Measurements from ENCODE around the gene TSHR.

DNA sequence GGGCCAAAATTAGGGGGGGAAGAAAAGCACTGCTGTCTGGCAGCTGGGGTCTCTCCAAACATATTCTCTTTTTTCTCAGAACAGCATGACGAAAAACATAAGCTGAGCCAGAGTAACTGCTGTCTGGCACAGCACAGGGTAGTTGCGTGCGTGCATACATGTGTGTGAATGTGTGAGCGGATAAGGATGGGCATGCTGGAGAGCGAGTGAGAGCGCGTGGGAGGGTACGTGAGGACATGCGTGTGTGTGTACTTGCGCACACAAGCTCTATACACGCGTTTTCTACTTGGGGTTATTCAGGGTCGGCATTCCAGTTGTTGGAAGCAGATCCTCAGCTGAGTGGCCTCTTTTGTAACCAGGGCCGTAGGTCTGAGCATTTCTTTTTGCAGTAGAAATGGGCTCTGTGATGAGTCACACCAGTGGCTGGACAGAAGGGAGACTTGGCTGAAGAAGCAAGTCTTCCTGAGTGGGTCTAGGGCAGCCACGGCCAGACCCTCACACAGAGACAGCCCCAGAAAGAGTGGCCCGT lies 77.9 kb downstream of the LRRC74A start:
- RRBS: no CpG with 5 or more reads among the region's 16 CpGs

DNA sequence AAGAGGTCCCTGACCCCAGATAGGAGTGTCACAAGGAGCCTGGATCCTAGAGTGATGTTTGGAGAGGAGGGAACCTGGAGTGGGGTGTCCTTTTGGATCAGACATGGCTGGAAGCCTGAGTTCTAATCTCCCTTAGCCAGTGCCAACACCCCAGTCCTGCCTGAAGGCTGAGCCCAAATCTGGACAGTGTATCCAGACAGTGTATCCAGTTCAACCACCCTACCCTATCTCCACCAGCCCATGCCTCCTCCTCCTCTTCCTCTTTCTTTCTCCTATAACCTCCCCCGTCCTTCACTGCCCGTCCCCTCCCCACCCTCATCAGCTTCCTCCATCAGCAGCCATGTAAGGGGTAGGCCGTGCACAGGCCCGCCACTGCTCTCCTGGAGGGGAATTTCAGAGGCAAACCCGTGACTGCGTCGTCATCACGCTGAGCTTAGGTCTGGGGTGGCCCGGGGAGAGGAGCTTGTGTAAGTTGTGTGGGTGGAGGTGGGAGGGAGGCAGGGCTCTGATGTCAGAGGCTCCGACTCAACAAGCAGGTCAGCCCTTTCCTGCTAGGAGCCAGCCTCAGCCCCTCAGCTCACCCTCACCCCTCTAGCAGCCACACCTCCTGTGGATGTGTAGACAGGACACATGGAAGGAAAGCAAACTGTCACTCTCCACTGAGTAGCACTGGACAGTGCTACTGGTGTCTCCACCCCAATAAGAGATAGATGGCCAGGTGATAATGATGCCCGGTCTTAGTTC lies 50.7 kb downstream of the IRF2BPL start:
- RRBS: no CpG with 5 or more reads among the region's 11 CpGs

DNA sequence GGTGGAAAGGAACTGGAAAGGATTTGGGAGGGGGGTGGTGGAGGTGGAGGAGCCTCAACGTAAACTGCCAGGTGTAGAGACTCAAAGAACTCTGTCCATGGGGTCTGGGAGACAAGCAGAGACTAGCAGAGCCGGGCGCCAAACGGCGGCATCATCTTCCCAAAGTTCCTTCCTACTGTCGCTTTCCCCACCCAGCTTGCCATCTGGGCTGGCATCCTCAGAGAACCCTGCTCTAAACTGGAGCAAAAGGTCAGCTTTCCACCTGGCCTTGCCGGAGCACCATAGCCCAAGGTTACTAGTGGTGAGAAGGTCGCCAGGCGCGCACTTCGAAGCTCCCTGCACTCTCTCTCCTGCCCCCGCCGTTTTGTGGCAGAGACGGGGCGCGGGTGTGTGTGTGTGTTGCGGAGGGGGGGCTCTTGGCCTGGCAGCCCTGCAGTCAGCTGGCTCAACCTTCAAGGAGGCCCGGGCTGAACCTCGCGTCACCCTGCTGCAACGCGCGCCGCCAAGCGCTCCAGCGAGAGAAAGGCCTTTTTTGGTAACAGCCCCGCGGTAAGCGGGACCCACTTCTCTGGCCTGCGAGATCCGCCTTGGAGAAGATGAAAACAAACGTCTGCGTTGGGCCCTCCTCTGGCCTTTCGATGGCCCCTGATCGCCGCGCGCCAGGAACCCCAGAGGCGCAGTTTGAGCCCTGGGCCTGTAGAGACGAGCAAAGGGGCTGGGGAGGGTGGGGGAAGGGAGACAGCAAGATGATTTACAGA lies 4.2 kb upstream of the IRF2BPL start:
- RRBS: no CpG with 5 or more reads among the region's 40 CpGs

GRCh38 chr14:77099245-77100250 lies 1.5 kb downstream of the CIPC start:
- RRBS: no CpG with 5 or more reads among the region's 9 CpGs

GRCh38 chr14:77101858-77102426 lies 3.9 kb downstream of the CIPC start:
- RRBS: no CpG with 5 or more reads among the region's 8 CpGs

DNA sequence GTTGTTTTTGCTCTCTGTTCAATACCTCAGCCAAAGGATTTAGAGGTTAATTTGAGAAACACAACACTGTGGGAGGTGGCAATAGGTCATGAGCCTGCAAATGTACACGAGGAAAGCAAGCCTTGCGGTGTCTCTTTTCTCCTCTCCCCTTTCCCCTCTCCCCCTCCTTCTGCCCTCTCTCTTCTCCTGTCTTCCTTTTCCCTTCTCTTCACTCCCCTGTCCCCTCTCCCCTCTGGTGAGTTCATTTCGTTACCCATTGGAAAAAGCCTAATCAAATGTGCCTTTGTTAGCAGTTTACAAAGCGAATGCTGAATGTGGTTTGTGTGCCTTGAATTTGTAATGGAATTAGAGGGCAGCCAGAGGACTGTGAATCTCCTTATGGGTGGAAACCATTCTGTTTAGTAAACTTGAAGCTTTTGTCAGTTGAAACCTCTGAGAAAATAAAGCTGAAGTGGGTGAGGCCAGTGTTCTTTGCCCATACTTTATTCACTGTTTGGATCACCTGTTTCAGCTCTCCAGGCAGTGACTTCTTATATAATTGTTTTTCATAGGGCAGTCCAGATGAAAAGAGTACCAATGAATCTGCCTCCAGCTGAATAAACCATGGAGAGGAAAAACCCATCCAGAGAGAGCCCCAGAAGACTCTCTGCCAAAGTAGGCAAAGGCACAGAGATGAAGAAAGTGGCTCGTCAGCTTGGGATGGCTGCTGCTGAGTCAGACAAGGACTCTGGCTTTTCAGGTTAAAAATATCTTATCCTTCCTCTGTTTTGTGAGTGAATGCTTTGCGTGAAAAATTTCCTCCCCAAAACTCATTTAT lies 7.3 kb downstream of the CIPC start:
- RRBS: no CpG with 5 or more reads among the region's 6 CpGs

GRCh38 chr14:77278592-77279191 lies 7.7 kb upstream of the NGB start:
- RRBS: no CpG with 5 or more reads among the region's 11 CpGs

DNA sequence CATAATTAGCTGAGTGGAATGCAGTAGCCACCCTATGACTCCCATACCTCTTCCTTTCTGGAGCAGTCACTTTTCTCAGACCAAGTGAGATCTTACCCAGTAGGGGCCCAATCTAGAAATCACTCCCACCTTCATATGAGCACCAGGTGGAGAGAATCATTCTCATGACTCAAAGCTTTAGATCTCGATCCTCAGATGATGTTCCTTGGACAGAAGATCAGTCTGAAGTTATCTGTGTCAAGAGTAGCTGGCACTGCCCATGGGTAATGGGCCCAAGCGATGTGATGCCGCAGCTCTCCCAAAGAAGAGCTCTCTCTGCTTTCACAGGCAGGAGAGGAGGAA lies 3.9 kb upstream of the NOXRED1 start:
- RRBS: no CpG with 5 or more reads among the region's 3 CpGs

GRCh38 chr14:77456995-77457489 lies 359 bp downstream of the VIPAS39 start:
- RRBS: no CpG with 5 or more reads among the region's 17 CpGs

DNA sequence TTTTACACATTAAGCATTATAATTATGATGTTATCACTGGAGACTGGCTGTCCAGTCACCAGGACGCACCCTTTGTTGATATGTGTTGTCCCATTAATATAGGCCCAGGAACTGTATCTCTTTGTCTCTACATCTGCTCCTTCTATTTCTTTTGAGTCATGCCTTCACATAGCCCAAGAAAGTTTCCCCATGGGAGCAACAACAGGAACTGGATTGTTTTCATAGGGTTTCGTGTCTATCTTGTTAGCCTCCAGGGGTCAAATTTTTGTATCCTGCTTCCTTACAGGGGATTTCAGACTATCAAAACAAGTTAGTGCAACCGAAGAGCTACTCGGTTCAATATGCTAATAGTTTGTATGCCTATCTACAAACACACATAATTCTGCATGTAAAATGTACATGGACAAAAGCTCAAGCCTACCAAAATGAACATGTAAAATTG lies 99.7 kb upstream of the DIO2 start:
- RRBS: no CpG with 5 or more reads among the region's 4 CpGs

- RRBS: no CpG with 5 or more reads among the region's 8 CpGs
Observed at GRCh38 chr14:80387335-80388064, 176.2 kb upstream of the DIO2 start.

- RRBS: no CpG with 5 or more reads among the region's 36 CpGs
Observed at GRCh38 chr14:80955112-80956160, at the start of gene TSHR. TSHR (plus strand) TSS chr14:80955621.

DNA sequence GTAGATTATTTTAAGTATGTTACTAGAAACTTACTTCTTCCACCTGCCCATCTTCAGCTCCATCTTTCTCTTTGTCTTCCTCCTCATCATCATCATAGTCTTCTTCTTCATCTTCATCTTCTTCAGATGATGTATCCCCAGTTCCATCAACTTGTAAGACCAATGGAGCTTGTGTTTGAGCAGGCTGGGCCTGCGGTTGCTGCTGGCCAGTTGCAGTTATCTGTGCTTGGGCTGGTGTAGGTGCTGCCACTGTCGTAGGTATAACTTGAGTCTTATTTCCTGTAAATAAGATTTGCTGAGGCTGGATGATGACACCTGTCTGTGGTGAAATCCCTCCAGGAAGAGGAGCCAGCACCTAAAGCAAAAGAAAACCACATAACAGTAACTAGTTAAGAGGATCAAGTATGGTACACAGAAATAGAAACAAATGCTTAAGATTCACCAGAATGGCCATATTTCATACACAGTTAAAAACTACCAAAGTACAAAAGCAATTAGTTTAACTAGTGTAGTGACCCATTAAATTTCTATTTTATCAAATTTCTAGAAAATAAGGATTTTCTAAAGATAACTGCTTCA lies 28.2 kb downstream of the GTF2A1 start:
- RRBS: no CpG with 5 or more reads among the region's 2 CpGs

GRCh38 chr14:81195992-81196561 lies 24.7 kb downstream of the GTF2A1 start:
- RRBS: no CpG with 5 or more reads among the region's 2 CpGs

DNA sequence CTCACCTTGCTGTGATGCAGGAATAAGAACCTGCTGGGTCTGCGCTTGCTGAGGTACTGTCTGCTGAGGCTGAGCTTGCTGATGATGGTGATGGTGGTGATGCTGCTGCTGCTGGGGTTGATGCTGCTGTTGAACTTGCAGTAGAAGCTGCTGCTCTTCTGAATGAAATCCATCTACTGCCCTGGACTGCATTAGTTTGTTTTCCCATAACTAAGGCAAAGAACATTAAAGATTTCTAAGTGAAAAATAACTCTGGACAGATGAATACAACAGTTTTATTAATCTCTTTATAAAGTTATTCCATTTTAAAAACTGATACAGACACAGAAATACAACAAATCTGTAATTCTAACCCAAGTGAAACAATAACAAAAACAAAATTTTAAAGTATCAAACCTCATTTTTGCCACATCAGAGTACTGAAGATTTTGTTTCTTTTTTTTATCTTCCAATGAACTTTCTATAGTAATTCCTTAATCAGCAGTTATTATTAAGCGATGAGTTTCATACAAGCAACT lies 16.8 kb downstream of the GTF2A1 start:
- RRBS: no CpG with 5 or more reads among the region's 2 CpGs

- RRBS: no CpG with 5 or more reads among the region's 4 CpGs
Observed at GRCh38 chr14:81216313-81216727, 4.4 kb downstream of the GTF2A1 start.

DNA sequence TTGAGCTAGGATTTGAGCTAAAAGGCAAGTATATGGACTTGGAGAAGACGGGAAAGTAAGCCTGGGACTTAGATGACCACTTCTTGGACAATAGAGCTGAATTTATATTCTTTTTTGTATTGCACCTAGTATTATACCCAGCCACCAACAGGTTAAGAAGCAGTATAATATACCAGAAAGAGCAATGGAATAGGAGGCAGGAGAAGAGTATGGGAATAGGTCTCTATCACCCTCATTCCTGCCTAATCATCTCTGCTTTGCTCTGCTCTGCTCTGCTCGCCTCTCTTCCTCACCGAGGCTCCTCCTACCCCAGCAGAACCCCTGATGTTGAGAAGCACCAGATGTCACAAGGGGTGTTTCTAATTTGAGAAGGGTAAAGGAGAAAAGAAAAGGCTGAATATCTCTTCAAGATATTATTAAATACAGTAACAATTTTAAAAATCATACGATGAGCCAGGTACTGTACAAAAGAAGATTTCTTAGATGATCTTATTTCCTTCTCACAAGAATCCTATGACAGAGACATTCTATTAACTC lies 89.0 kb downstream of the STON2 start:
- RRBS: no CpG with 5 or more reads among the region's 4 CpGs

- RRBS: no CpG with 5 or more reads among the region's 5 CpGs
Observed at GRCh38 chr14:81398108-81398567, 2.0 kb downstream of the STON2 start.

DNA sequence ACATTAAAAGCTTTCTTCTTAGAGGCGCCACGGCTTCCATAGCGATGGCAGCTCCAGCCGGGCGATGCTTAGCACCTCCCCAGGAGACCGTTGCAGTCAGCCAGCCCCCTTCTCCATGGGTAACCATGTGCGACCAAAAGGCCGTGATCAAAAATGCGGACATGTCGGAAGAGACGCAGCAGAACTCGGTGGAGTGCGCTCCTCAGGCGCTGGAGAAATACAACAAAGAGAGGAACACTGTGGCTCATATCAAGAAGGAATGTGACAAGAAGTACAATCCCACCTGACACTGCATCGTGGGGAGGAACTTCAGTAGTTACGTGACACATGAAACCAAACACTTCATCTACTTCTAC lies 12.7 kb upstream of the STON2 start:
- RRBS: no CpG with 5 or more reads among the region's 16 CpGs

All from GM06990 (cell line).